ENCODE results near the gene SLC19A2.

DNA sequence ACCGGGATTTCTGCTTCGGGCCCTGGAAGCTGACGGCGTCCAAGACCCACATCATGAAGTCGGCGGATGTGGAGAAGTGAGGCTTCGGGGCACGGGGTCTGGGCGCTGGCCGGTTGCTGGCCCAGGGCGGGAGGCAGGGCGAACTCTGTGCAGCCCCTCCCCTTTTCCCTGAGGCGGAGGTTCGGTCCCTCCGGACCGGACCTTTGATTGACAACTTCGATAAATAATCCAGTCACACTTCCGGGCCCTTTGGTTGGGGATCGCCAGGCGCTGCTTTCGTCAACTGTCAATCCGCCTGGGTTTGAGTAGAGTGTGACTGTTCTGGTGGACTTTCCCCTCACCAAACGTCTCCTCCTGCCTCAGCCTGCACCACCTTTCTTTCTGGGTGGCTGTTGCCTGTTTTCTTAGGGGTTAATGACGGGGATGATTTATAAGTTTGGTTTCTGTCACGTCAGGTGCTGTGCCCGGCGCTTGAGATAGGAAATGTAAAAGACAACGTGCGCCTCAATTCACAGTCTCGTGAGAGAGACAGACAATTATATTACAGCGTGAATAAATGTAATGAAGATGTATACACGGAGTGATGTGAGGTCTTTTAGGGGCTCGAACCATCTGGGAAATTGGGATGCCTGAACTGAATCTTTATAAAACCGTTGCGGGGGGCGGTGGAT is 479 bp downstream of the TIPRL start:
- RRBS: 5% methylated on average over 9 of the region's 36 CpGs

DNA sequence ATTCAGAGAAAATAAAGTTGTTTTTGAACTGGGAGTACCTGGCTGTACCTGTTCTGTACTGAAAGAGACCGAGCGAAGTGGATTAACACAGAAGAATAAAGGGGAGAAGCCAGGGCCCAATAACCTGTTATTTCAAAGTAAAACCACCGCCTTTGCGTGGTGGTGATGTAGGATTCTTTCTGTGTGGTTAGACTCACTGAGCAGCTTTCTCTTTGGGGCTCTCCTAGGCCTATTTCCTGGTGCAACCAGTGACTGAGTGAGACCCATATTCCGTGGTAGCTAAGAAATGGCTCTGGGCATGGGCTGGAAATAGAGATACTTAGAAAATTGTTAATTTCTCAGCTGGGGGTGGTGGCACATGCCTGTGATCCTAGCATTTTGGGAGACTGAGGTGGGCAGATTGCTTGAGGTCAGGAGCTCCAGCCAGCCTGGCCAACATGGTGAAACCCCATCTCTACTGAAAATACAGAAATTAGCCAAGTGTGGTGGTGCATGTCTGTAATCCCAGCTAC is 99.8 kb downstream of the XCL2 start:
- RRBS: no CpG with 5 or more reads among the region's 5 CpGs

DNA sequence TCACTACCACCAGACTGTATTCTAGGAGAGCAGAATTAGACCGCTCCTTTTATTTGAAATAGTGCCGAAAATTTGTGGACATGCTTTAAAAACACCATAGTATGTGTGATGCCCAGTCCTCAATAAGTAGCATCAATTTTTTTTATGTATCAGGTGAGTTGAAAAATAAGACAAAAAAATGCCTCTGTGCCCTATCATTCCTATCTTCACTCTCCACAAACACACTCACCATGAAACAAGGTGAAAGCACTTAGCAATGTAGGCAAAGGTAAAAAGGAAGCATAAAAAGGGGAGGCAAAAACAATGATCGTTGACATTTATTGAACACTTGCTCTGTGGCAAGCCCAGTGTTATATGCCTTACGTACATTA is 60.2 kb upstream of the ATP1B1 start:
- RRBS: no CpG with 5 or more reads among the region's 4 CpGs

- RRBS: no CpG with 5 or more reads among the region's 4 CpGs
Observed at GRCh38 chr1:169047278-169047770, 59.2 kb upstream of the ATP1B1 start.

DNA sequence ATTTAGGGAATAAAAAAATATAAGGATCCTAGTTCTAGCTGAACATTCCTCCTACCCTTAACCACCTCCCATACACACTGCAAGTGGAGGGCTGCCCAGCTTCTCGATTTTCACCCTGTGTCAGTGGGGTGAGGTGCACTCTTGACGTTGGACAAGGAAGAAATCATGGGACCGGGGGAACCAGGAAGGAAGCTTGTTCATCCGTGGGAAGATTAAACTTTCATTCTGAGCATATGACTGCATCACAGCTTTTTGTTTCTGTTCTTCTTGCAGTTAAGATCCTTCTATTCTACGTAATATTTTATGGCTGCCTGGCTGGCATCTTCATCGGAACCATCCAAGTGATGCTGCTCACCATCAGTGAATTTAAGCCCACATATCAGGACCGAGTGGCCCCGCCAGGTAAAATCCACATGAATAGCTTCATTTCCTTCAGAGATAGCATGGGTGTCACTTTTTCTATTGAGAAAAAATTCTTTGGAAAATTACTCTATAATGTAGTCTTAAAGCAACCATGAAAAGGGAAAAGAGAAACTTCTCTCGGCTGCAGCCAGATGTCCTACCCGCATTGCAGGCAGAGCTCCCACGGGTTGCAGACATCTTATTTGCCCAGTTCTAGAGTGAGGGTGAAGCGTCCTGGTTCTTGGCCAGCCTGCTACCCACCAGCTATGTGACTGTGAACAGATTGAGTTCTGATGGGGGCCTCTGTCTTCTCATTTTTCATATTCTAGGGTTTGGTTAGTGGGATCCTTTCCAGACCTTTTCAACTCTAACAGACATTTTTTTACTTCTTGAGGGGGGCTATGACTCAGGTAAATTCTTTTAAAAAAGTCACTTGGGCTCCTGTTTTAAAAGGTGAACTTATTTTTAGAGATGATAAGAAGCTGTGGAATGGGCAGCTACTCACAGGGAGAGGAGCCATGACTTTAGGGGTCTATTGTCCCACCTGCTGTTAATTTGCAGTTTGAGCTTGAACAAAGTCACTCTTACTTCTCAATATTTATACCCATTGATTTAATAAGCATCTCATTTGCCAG is 4.9 kb downstream of the ATP1B1 start:
- RRBS: no CpG with 5 or more reads among the region's 12 CpGs

GRCh38 chr1:169131734-169132470 is 25.4 kb downstream of the ATP1B1 start:
- RRBS: no CpG with 5 or more reads among the region's 5 CpGs

DNA sequence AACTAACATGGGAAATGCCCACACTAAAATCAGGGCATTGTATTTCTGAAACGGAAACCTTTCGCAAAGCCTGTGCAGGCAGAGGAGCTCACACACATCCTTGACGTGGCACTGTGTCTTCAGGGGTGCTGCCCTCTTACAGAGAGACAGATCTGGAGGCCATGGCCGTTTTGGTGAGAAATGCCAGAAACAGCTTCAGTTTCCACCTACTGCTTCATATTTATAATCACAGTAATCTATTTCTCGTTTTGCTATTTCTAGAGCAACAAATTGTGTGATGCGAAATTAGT is 26.8 kb downstream of the ATP1B1 start:
- RRBS: no CpG with 5 or more reads among the region's 6 CpGs

GRCh38 chr1:169483286-169483974 is 2.3 kb downstream of the SLC19A2 start:
- RRBS: no CpG with 5 or more reads among the region's 6 CpGs

- RRBS: 1% methylated on average over 13 of the region's 80 CpGs
Observed at GRCh38 chr1:169484824-169486046, at the start of gene SLC19A2. Gene SLC19A2, minus strand, starts transcription at chr1:169485944.

DNA sequence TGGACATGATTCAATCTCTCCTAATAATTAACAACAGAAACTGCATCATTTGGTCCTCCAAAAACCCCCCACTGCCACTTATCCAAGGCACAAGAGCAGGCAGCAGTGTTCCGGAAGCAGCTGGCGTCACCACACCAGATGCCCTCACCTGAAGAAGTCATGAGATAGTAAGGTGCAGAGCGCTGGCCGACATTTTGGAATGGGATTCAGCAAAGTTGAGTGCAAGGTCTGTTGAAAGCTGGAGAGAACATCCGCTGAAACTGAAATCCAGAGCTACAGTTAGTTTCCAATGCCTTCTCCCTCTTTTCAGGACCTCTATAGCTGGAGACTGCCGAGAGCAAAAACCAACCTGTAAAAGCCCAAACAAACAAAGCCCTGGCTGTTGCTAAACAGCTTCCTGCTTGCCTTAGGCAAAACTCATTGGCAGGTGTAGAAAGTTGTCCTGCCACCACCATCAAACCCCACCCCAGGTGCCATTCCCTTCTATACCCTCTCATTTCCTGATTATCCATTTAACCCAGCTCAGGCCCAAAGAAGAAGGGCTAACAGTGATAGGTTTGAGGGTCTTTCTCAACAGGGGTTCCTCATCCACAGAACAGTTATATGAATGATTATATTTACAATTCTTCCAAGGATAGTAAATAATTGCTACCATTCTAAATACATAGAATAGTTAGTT is 24.8 kb downstream of the SCYL3 start:
- RRBS: no CpG with 5 or more reads among the region's 6 CpGs

DNA sequence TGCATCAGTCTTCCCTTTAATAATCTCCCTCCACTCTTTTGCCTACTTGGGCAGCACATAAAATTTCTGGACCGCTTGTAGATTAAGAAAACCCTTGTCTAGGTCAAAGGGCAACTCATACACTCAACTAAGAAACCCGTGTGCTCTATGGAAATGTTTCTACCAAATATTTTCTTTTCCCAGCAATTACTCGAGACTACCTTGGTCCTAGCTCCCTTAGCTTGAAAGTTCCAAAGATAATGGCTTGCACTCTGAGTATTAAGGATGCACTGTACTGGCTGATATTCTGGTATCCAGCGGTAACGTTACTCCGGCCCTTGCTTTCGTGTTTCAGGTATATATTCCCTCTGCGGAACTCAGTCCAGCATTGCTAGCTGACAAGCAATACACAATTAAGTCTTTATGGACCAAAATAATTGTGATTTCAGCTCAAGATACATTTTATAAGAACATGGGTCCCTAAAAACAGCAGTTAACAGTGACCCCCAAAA is 979 bp downstream of the SCYL3 start:
- RRBS: no CpG with 5 or more reads among the region's 8 CpGs

- RRBS: 0% methylated on average over 1 of the region's 2 CpGs
Observed at GRCh38 chr1:170533376-170533728, 1.4 kb downstream of the GORAB start.

- RRBS: no CpG with 5 or more reads among the region's 9 CpGs
Observed at GRCh38 chr1:170562525-170563630, 30.9 kb downstream of the GORAB start.

- RRBS: no CpG with 5 or more reads among the region's 5 CpGs
Observed at GRCh38 chr1:170586451-170586966, 54.5 kb downstream of the GORAB start.

- RRBS: no CpG with 5 or more reads among the region's 3 CpGs
Observed at GRCh38 chr1:170663317-170663721, 612 bp upstream of the PRRX1 start.

GRCh38 chr1:170665602-170666199 is 1.8 kb downstream of the PRRX1 start:
- RRBS: no CpG with 5 or more reads among the region's 22 CpGs

- RRBS: no CpG with 5 or more reads among the region's 1 CpG
Observed at GRCh38 chr1:170738456-170739169, 74.7 kb downstream of the PRRX1 start.

- RRBS: no CpG with 5 or more reads among the region's 5 CpGs
Observed at GRCh38 chr1:171219332-171220534, 28.6 kb upstream of the FMO1 start.

DNA sequence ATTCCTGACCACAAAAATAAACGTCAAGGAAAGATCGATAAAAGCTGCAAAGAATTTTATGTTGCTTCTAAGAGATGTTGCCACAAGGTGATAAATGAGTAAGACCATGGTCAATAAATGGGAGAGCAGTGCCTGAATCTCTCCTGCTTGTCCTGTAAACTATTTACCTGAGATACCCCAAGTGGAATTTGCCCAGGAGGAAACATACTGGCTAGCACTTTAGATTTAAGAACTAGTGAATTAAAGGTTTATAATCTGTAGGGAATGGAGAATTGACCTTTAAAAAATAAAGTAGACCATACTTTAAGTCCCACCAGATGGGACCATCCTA is 70.9 kb downstream of the FMO4 start:
- RRBS: no CpG with 5 or more reads among the region's 2 CpGs